Heart left ventricle (tissue), 7 donors: Measurements from ENCODE around the gene MYL12B.

DNA sequence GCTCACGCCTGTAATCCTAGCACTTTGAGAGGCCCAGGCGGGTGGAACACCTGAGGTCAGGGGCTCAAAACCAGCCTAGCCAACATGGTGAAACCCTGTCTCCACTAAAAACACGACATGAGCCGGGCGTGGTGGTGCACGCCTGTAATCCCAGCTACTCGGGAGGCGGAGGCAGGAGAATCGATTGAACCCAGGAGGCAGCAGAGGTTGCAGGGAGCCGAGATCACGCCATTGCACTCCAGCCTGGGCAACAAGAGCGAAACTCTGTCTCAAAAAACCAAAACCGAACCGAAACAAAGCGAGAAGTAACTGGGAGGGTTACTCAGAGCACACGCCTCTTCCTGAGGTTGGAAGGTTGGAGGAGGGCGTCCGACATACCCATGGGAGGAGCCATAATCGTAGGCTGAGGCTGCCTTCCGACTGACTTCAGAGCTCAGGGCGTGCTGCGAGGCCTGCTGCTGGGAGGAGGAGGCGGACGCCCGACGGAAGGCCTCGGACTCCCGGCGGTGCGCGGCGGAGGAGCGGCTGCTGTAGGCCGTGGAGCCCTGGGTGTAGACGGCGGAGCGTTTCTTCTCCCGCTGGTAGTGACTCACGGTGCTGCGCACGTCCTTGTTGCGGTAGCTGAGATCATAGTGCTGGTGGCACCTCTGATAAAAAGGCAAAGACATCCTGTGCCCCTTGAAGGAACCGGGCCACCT is 5.1 kb downstream of the MYOM1 start:
- PRO-cap, 6 experiments, result peak in 4 of 6 experiments; most common plus-strand start position 429 of the sequence (in 4); most common minus-strand start position 268 of the sequence (in 1)
- RAMPAGE, long total RNA, 2 experiments, result no peak in any of the 2 experiments
- RRBS, result no CpG with 5 or more reads among the region's 43 CpGs

GRCh38 chr18:3230296-3230979 is 10.7 kb upstream of the MYOM1 start:
- PRO-cap, 6 experiments, result no peak in any of the 6 experiments
- RAMPAGE, long total RNA, 2 experiments, result no peak in any of the 2 experiments
- RRBS, result no CpG with 5 or more reads among the region's 7 CpGs

DNA sequence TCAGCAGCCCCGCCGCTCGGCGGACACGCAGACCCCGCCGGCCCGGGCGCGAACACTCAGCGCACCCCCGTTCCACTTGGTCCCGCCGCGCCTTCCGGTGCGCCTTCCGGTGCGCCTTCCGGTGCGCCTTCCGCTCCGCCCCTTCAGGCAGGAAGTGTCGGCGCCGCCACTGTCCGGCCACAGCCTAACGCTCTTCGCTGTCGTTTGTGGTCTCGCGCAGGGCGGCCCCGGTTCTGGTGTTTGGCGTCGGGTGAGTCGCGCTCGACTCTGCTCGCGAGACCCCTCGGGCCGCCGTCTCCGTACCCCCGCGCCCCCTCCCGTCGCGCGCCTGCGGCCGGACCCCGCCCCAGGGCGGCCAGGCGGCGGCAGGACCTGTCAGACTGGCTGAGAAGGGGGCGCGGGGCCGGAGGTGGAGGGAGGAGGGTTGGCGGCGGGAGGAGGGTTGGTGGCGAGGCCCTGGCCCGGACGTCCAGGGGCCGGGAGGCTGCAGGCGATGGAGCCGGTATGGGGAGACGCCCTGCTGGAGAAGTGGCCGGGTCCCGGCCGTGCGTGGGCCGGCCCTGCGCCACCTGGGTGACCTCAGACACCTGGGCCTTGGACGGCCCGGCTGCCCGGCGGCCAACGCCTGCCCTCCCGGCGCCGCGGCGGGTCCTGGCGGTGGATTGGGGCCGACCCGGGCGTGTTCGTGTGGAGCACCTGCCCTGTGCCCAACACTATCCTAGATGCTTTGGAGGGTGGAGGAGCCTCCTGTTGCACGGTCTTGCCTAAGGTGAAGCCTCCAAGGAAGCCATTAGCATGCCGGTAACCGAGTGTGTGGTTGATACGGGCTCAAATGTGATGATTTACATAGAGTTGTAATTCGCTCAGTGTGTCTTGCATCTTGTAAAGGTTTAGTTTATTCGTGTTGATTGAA is at the start of gene MYL12B:
Gene MYL12B (plus strand): TSS at position 146 of the 913 bp plus-strand sequence.
- PRO-cap, 6 experiments, result peak in 6 of 6 experiments; most common plus-strand start position 150 of the sequence (in 3); most common minus-strand start position 382 of the sequence (in 3)
- RAMPAGE, long total RNA, 2 experiments, result start-site peak on the plus strand in 1 of 2 experiments, centred at position 182 of the sequence, 2,595 reads per replicate
- RRBS, result under 1% methylated on average over 54 of the region's 96 CpGs

GRCh38 chr18:3272773-3273075 is 10.8 kb downstream of the MYL12B start:
- PRO-cap, 6 experiments, result no peak in any of the 6 experiments
- RAMPAGE, long total RNA, 2 experiments, result no peak in any of the 2 experiments
- RRBS, result no CpG with 5 or more reads among the region's 5 CpGs

GRCh38 chr18:3282018-3282310 is 20.0 kb downstream of the MYL12B start:
- PRO-cap, 6 experiments, result peak in 1 of 6 experiments; most common plus-strand start chr18:3282143 (in 1)
- RAMPAGE, long total RNA, 2 experiments, result no peak in any of the 2 experiments
- RRBS, result no CpG with 5 or more reads among the region's 2 CpGs

GRCh38 chr18:3449940-3450148 is 128 bp upstream of the TGIF1 start:
- PRO-cap, 6 experiments, result peak in 6 of 6 experiments; most common plus-strand start chr18:3450025 (in 3); most common minus-strand start chr18:3450031 (in 6)
- RAMPAGE, long total RNA, 2 experiments, result no peak in any of the 2 experiments
- RRBS, result under 1% methylated on average over 20 of the region's 30 CpGs

- PRO-cap, 6 experiments, result peak in 3 of 6 experiments; most common minus-strand start chr18:3454822 (in 3)
- RAMPAGE, long total RNA, 2 experiments, result no peak in any of the 2 experiments
- RRBS, result no CpG with 5 or more reads among the region's 8 CpGs
Measured at GRCh38 chr18:3454402-3455677, 4.9 kb downstream of the TGIF1 start.

- PRO-cap, 6 experiments, result no peak in any of the 6 experiments
- RAMPAGE, long total RNA, 2 experiments, result no peak in any of the 2 experiments
- RRBS, result no CpG with 5 or more reads among the region's 3 CpGs
Measured at GRCh38 chr18:3456646-3457254, 6.8 kb downstream of the TGIF1 start.

DNA sequence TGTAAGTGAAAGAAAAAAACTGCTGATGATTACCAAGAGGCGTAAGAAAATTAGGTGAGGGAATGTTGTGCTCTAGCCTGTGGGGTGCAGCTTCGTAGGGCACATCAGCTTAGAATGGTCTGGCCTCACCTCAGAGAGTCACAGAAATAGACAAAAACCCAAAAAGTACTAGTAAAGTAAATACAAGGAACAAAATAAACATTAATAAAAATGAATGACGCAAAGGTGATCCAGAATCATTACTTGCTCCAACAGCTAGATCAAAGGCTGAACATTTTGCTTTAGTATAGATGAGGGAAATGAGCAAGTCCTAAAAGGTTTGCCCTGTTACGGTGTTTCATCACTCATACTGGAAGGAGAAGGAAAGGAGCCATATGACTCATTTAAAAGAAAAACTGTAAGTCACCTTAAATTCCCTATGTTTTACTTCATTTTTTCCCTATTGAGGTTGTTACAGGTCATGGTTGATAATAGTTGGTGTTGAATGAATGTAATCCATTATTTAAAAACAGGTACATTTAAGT is 9.4 kb downstream of the TGIF1 start:
- PRO-cap, 6 experiments, result no peak in any of the 6 experiments
- RAMPAGE, long total RNA, 2 experiments, result no peak in any of the 2 experiments
- RRBS, result no CpG with 5 or more reads among the region's 4 CpGs

DNA sequence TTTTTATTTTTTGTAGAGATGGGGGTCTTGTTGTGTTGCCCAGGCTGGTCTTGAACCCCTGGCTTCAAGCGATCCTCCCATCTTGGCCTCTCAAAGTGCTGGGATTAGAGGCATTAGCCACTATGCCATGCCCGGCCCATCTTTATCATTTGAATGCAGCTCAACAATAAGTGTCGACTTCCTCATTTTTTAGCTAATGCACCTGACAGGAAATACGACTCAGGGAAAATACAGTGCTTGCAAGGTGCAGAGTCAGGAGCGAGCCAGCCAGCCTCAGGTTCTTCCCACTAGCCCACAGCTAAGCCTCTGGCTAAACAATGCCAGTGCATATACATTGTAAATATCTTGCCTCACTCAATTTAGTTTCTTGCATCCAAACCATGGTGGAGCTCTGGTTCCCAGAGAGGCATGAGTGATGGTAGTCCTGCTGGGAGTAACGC is 135.0 kb downstream of the TGIF1 start:
- PRO-cap, 6 experiments, result no peak in any of the 6 experiments
- RAMPAGE, long total RNA, 2 experiments, result no peak in any of the 2 experiments
- RRBS, result no CpG with 5 or more reads among the region's 6 CpGs

DNA sequence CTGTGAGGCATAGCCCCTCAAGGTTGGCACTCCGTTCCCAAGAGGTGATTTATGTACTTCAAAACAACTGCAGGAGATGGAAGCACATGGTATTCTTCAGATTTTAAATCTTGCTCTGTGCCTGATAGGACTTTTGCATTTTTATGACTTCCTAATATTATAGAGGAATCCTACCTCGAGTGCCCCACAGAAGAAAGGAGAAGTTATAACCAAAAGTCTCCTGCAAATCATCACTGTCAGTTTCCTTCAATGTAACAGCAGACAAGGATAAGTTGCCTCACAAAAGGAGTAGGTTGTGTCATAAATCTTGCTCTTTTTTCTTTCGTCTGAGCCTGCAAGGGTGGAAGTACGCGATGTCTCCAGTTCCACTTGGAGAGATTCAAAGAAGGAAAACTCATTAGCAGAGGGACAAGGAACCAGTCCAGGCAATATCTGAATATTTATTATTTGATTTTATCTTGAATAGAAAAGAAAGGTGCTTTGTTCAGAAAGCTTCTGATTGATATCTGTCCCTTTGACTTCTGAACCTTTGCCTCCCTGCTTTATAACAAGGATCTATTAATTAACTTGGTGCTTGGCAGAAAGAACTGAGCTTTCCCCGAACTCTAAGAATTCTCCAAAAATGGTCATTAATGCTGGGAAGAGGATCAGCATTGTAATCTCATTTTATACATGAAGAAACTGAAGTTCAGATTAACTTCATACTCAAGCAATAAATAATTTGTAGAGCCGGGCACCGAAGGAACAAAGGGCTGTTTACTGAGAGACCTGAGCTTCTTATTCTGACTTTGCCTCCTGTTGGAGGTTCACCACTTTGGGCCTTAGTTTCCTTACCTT is 272.4 kb downstream of the TGIF1 start:
- PRO-cap, 6 experiments, result peak in 1 of 6 experiments; most common plus-strand start position 397 of the sequence (in 1)
- RAMPAGE, long total RNA, 2 experiments, result no peak in any of the 2 experiments
- RRBS, result no CpG with 5 or more reads among the region's 8 CpGs

- PRO-cap, 6 experiments, result no peak in any of the 6 experiments
- RAMPAGE, long total RNA, 2 experiments, result no peak in any of the 2 experiments
- RRBS, result no CpG with 5 or more reads among the region's 1 CpG
Measured at GRCh38 chr18:3723039-3723324, 273.0 kb downstream of the TGIF1 start.

DNA sequence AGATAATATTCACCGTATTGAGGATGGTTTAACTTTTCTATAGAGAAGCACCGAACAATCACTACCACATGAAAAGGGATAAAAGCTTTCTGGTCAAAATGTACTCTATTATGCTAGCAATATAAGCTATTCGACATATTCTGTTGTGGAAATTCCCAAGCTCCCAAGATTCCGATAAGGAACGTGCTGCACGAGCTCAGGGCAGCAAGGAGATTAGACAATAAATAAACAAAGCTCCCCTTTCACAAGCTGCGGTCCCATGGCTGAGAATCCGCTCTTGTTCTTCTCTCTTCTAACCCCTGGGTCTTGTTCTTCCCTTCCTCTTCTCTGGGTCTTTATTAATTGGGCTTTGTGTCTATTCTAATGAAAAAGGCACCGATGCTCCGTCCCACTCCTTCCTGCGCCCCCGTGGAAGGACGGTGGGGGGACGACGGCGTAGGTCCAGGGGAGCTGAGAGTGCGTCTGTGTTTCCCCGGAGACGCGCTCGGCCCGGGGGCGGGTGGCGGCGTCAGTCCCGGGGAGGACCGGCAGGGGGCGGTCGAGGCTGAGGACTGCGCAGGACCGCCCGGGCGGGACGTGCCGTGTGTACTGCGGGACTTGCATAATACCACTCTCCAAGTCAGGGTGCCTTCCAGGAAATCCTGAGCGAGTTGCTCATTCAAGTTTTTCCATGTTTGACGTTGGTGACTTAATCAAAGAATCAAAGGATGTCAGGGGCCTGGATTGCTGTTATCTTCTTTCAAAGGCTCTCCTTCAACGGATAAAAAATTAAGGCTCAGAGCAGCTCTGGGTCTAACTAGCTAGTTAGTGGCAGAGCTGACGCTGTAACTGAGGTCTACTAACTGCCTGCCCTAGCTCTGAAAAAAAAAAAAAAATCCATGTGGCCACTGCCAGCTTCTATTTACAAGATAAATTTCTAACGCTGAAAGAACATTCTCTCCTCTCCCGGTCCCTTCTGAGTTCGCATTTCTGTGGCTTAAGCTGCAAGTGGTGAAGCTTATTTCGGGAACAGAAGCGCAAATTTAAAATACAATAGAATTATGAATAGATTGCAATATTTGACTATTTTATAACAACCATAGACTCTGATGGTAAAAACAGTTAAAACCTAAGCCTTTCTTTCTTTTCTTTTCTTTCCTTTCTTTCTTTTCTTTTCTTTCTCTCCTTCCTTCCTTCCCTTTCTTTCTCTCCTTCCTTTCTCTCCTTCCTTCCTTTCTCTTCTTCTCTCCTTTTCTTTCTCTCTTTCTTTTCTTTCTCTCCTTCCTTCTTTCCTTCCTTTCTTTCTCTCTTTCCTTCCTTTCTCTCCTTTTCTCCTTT is 321.5 kb downstream of the TGIF1 start:
- PRO-cap, 6 experiments, result peak in 2 of 6 experiments; most common plus-strand start position 695 of the sequence (in 2); most common minus-strand start position 452 of the sequence (in 1)
- RAMPAGE, long total RNA, 2 experiments, result no peak in any of the 2 experiments
- RRBS, result 3% methylated on average over 6 of the region's 45 CpGs

GRCh38 chr18:3874176-3874557 is 424.2 kb downstream of the TGIF1 start:
- PRO-cap, 6 experiments, result no peak in any of the 6 experiments
- RAMPAGE, long total RNA, 2 experiments, result no peak in any of the 2 experiments
- RRBS, result no CpG with 5 or more reads among the region's 7 CpGs

DNA sequence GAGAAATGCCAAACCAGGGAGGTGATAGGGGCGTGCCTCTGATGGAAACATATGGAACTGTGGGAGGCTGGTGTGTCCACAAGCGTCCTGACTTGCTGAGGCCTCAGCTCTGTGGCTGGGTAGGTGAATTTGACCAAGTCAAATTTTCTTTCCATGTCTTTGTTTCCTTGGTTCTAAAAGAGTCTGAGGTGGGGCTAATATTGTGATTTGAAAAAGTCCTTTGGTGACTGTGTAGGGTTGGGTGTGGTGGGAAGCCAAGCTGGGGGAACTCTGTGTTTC is 462.6 kb downstream of the TGIF1 start:
- PRO-cap, 6 experiments, result no peak in any of the 6 experiments
- RAMPAGE, long total RNA, 2 experiments, result no peak in any of the 2 experiments
- RRBS, result no CpG with 5 or more reads among the region's 2 CpGs

- PRO-cap, 6 experiments, result peak in 4 of 6 experiments; most common plus-strand start chr18:5296736 (in 1); most common minus-strand start chr18:5296625 (in 4)
- RAMPAGE, long total RNA, 2 experiments, result no peak in any of the 2 experiments
- RRBS, result 2% methylated on average over 7 of the region's 19 CpGs
Measured at GRCh38 chr18:5296575-5296829, 976 bp upstream of the ZBTB14 start.

GRCh38 chr18:5515210-5515509 is 28.6 kb downstream of the EPB41L3 start:
- PRO-cap, 6 experiments, result no peak in any of the 6 experiments
- RAMPAGE, long total RNA, 2 experiments, result no peak in any of the 2 experiments
- RRBS, result no CpG with 5 or more reads among the region's 1 CpG

- PRO-cap, 6 experiments, result peak in 2 of 6 experiments; most common minus-strand start chr18:5556766 (in 2)
- RAMPAGE, long total RNA, 2 experiments, result no peak in any of the 2 experiments
- RRBS, result no CpG with 5 or more reads among the region's 9 CpGs
Measured at GRCh38 chr18:5556433-5557136, 12.8 kb upstream of the EPB41L3 start.

DNA sequence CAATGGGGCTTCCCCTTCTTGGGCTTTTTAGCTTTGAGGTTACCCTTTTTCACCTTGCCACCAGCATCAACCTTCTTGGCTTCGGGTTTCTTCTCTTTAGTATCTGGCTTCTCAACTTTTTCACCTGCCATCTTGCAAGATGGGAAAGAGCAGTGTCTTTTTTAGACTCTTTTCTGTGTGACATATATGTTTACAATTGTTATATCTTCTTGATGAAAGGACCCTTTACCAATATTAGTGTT is 48.1 kb upstream of the L3MBTL4 start:
- PRO-cap, 6 experiments, result no peak in any of the 6 experiments
- RAMPAGE, long total RNA, 2 experiments, result start-site peak on the minus strand in 2 of 2 experiments, centred at positions 150 to 152 of the sequence, 129 to 253 reads per replicate
- RRBS, result no CpG with 5 or more reads among the region's 1 CpG

DNA sequence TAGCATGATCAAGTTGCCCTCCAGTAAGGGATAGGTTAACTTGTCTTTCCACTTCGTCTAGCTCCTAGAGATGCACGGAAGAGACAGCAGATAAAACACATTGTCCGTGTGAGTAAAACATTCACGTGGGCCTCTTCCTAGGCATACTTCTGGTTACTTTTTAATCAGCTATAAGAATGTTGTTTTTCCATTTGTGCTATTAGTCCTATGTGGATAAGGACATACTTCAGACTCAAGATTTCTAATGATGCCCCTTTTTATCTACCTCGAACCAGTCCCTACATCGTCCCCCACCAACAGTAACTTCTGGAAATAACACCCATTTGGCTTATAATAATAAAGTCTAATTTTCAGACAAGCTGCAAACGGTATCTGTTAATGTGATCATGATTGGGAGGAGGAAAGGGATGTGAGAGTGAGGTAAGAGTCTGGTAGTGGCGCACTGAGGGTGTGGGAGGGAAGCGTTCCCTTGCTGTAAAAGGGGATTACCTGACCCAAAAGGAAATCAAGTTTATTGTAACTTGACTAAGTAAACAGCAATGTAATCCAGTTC is 1.0 kb upstream of the ARHGAP28 start:
- PRO-cap, 6 experiments, result no peak in any of the 6 experiments
- RAMPAGE, long total RNA, 2 experiments, result no peak in any of the 2 experiments
- RRBS, result no CpG with 5 or more reads among the region's 9 CpGs